Esophagus muscularis mucosa (tissue), 4 donors: Measurements from ENCODE around the genes VOPP1, PHKG1 and ZNF679.

DNA sequence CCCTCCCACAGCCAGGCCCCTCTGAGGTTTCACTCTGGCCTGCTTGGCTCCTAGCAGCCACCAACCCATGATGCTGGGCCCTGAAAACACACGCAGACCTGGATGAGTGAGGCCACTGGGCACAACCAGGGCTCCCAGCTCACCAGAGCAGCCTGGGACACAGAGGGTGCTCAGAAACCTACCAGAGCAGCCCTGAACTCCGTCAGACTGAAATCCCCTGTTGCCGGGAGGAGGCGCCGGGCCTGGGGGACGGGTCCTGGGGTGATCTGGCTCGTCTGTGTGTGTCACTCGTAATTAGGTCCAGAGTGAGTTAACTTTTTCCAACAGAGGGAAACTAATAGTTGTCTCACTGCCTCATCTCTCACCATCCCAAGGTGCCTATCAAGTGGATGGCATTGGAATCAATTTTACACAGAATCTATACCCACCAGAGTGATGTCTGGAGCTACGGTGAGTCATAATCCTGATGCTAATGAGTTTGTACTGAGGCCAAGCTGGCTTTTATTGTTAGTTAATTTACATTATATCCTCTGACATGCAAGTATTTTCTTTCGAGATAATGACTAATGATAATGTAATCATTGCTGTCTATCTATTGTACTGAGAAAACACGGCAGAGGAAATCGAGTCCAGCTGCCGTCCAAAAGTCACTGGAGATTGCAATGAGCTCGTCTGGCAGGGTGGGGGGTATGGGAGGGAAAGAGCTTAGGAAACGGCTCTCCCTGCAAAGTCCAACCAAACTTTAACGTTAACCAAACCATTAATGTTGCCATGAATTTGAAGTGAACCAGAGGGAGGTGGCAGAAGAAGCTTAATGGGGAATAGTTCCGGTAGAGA lies 172.5 kb upstream of the LANCL2 start:
- PRO-cap: no peak
- RAMPAGE, long total RNA, 4 experiments: no peak in any of the 4 experiments

DNA sequence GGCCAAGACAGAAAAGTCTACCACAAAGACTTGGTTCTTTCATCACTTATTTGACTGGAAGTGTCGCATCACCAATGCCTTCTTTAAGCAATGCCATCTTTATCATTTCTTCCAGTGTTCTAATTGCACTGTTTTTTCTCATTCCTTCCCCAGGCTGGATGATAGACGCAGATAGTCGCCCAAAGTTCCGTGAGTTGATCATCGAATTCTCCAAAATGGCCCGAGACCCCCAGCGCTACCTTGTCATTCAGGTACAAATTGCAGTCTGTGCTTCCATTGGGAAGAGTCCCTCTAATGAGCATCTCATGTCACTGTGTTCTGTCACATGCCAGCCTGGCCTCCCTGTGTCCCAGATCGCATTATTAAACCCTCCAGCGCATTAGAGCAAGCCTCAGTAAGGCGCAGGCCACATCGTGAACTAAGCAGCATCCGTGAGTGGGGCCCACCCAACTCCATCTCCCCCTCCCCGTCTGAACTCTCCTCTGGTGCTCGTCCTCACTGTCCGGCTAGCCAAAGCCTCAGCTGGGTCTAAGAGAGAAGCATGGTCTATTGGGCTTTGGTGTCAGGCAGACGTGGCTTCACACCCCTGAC lies 164.9 kb upstream of the LANCL2 start:
- PRO-cap: no peak
- RAMPAGE, long total RNA, 4 experiments: no peak in any of the 4 experiments

- PRO-cap: no peak
- RAMPAGE, long total RNA, 4 experiments: no peak in any of the 4 experiments
Measured at GRCh38 chr7:55207767-55208564, 157.2 kb upstream of the LANCL2 start.

DNA sequence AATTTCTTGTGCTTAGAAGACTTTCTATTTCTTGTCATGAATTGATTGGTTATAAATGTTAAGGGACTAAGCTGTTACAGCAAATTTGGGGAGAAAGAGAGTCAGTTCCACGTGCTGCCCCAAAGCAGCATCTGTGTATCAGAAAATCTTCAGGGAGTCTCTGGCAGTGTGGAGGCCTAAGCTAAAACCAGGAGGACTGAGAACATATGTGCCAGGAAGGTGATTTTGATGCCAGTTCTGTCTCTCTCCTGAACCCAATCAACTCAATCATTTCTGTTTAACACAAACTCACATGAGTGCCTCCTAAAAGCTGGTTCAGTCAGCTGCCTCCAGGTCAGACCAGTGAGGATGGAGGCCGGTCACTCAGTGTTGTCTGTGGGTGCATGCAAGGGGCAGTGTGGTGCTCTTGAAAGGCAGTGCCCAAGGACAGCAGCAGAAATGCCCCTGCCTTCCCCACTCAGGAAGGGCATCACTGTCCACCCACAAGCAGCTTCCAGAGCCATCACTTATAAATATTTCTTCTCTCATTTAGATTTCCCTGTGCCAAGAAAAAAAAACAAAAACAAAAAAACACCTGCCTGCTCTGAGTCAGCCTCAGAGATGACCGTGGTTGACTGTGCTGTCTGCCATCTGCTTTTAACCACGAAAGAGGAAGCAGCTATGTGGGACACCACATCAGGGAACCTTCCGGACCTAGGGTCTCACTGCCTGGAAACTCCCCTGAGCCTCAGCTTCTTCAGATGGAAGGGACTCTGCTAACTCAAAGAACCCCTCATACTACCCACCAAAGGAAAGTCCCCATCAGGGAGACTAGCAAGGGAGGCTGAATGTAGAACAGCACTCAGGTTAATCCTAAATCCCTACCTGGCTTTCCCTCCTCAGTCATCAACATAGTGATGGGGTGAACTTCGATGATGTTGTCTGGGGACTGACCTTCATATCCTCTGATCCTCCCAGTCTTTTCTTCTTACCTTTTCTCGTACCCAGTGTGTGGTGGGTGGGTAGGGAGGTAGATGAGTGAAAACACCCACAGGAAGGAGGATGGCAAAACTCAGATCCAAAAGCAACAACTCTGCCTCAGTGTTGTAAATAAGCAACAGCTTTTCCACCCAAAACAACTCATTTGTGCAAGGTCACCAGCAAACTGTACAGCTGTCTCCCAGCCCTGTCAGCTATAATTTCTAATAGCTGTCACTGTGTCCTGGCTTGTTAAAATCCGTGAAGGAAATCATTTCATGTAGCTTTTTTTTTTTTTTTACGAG lies 39.0 kb downstream of the VOPP1 start:
- PRO-cap: no peak
- RAMPAGE, long total RNA, 4 experiments: no peak in any of the 4 experiments

DNA sequence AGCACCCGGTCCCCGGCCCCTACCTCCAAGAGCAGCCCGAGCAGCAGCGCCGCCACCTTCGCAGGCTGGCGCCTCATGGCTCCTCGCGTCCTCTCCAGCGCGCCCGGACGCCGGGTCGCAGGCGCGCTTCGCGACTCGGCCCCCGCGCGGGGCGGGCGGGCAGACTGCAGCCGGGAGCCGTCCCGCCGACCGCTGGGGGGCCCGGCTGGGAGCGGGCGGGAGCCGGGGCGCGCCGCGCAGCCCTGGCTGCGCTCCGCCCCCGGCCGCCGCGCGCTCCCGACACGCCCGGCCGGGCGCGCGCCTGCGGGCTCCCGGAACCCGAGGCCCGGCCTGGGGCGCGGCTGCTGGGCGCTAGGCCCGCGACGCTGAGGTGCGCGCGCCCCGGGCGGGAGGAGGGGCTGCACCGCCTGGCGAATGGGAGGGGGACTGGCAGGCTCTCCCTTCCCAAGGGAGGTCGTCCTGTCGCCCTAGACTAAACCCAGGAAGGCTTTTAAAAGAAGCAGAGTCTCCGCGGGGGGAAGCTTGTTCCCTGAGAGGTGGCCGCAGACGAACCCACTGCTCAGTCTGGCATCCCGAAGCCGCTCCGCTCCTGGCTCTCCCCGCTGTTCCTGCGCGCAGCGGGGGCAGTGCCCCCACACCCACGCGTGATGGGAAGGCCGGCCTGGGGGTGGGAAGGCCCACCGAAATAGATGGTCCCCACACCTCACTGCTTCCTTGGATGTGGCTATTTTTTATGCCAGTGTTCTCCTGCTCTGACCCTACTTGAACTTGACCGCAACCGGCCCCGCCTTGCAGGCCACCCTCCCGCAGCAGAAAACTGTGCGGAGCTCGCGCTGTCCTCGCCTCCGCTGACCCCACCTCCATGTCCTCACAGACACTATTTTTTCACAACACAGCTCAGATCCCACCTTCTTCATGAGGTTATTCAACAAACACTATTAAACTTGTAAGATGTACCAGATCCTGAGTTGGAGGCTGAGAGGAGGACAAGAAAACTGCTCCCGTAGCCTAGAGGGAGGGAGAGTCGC lies at the start of gene VOPP1:
TSS of gene VOPP1 (minus strand) at position 255 of the 1,028 bp plus-strand sequence.
- PRO-cap: bidirectional peak, plus-strand start at position 321 of the sequence, minus-strand start at position 283 of the sequence
- RAMPAGE, long total RNA, 4 experiments: start-site peak on the minus strand in 1 of 4 experiments, centred at position 240 of the sequence, 16 reads per replicate

DNA sequence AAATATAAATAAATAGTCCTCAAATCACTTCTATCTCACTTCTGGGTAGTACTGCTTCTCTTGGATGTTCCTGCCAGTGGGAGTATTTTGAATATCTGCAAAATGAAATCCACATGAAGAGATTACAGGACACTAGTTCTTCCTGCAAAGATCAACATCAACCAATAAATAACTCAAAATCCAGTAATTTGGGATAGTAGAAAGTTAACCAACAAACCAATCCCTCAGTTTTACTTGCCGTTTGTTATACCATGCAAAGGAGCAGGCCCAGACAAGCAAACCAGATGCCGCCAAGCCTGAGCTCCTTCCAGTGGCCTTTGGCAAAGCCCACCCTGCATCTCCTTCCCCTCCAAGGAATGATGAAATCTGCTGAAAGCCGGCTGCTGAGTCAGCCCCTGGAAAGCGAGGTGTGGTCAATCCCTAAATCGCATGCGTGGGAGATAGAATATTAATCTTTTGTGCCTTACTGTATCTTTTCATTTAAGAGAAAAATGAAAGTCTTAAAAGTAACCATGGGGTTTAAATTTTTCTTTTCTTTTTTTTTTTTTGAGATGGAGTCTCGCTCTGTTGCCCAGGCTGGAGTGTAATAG lies 135.7 kb upstream of the VOPP1 start:
- PRO-cap: no peak
- RAMPAGE, long total RNA, 4 experiments: no peak in any of the 4 experiments

DNA sequence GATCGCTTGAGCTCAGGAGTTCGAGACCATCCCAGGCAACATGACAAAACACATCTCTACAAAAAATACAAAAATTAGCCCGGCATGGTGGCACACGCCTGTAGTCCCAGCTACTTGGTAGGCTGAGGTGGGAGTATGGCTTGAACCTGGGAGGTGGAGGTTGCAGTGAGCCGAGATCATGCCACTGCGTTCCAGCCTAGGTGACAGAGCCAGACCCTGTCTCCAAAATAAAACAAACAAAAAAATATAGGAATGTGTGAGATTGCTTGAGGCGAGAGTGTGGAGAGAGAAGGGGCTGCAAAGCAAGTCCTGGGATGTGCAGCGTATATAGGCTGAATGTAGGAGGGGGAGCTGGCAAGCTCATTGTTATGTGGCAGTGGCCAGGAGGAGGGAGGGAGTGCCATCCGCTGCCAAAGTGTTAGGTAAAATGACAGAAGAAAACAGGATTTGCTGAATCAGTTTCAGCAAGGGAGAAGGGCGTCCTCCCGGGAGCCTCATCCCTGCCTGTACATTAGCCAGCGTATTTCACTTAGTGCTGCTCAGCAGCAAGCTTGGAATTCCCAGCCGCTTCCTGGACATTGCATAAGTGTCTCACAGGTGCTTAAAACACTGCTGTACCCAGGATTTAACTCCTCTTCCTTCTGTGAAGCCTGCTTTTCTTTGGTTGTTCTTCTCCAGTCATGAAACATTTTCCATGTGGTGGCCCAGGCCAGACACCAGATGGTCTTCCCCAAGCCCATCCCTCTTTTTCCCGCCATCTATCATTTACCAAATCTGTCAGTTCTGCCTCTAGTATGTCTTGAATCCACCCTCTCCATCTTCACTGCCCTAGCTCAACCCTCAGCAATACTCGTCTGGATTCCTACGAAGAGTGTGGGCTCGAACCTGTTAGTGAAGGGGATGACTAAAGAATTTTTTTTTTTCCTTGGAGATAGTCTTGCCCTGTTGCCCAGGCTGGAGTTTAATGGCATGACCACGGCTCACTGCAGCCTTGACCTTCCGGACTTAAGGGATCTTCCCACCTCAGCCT lies 2.5 kb downstream of the NIPSNAP2 start:
- PRO-cap: unidirectional peak, minus-strand start at position 508 of the sequence
- RAMPAGE, long total RNA, 4 experiments: no peak in any of the 4 experiments

DNA sequence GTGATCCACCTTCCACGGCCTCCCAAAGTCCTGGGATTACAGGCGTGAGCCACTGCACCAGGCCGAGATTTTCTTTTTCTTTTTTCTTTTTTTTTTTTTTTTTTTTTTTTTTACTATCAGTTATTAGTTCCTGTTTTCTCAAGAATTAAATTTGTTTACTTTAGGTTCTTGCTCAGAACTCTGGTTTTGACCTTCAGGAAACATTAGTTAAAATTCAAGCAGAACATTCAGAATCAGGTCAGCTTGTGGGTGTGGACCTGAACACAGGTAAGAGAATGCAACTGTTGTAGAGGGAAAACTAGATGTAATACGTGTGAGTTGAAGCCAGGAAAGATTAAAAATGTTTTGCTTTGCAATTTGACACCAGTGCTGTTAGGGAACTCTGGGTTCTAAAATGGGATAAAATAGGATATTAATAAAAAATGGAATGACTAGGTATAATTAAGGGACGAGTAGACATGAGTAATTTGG lies 2.5 kb upstream of the SUMF2 start:
- PRO-cap: no peak
- RAMPAGE, long total RNA, 4 experiments: no peak in any of the 4 experiments

GRCh38 chr7:56063027-56063632 lies 956 bp upstream of the SUMF2 start:
- PRO-cap: no peak
- RAMPAGE, long total RNA, 4 experiments: no peak in any of the 4 experiments

- PRO-cap: no peak
- RAMPAGE, long total RNA, 4 experiments: no peak in any of the 4 experiments
Measured at GRCh38 chr7:56072988-56073325, 8.9 kb downstream of the SUMF2 start.

- PRO-cap: bidirectional peak, plus-strand start at chr7:56093153, minus-strand start at chr7:56092948
- RAMPAGE, long total RNA, 4 experiments: no peak in any of the 4 experiments
Measured at GRCh38 chr7:56092481-56093580, at the start of gene PHKG1. Gene PHKG1 (minus strand): TSS chr7:56092952.

DNA sequence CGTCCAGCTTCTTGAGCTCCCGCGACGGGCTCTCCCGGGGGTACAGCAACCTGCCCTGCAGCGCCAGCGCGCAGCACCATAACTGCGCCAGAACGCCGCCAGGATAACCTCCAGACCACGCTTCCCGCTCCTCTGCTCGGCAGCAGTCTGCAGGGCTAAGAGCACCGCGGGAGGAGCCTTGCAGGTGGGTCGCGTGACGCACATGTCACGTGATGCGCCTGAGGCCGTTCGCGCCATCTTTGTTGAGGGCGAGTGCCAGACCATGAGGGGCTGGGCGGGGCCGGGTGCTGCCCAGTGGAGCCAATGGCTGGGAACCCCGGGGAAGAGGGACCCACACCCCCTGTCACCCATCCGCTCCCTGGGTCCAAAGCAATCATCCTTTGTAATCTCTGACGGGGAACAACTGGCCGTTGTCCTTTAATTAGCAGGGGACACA lies 71.3 kb upstream of the ZNF479 start:
- PRO-cap: no peak
- RAMPAGE, long total RNA, 4 experiments: no peak in any of the 4 experiments

DNA sequence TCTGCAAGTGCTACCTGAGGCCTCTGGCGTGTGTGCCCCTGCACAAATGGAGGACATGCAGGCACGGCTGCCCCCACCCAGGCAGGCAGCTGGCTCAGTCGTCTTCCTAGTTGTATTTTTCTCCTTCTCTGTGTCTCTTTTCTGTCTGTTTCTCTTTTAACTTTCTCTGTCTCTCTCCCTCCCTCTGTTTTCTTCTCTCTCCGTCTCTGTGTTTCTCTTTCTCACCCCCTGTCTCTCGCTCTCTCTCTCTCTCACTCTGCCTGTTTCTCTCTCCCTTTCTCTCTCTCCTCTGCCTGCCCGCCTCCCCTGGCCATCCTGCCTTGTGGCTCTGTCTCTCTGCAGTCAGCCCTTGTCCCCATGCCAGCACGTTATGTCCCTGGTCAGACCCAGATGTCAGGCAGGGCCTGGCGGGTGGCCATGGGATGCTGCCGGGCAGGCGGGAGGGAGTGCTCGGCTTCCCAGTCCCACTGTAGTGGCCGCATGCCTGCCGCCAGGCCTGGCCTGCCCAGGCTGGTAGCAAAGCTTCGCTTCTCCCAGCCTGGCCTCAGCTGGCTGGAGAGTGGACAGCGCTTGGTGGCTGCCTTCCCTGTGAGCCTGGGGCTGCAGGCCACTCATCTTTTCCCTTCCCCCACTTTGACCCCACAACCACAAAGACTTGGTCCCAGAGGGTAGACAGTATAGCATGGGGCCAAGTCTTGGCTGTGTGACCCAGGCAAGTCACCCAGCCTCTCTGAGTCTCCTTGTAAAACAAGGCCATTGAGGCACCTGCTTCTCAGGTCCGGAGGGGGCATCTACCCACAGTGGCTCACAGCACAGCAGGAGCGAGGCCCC lies 121.5 kb upstream of the ZNF716 start:
- PRO-cap: no peak
- RAMPAGE, long total RNA, 4 experiments: no peak in any of the 4 experiments

- PRO-cap: no peak
- RAMPAGE, long total RNA, 4 experiments: no peak in any of the 4 experiments
Measured at GRCh38 chr7:63480161-63480592, 518.5 kb upstream of the ZNF722 start.

GRCh38 chr7:64228176-64228539 lies at the start of gene ZNF679:
Gene ZNF679 (plus strand): TSS chr7:64228474.
- PRO-cap: no peak
- RAMPAGE, long total RNA, 4 experiments: no peak in any of the 4 experiments

DNA sequence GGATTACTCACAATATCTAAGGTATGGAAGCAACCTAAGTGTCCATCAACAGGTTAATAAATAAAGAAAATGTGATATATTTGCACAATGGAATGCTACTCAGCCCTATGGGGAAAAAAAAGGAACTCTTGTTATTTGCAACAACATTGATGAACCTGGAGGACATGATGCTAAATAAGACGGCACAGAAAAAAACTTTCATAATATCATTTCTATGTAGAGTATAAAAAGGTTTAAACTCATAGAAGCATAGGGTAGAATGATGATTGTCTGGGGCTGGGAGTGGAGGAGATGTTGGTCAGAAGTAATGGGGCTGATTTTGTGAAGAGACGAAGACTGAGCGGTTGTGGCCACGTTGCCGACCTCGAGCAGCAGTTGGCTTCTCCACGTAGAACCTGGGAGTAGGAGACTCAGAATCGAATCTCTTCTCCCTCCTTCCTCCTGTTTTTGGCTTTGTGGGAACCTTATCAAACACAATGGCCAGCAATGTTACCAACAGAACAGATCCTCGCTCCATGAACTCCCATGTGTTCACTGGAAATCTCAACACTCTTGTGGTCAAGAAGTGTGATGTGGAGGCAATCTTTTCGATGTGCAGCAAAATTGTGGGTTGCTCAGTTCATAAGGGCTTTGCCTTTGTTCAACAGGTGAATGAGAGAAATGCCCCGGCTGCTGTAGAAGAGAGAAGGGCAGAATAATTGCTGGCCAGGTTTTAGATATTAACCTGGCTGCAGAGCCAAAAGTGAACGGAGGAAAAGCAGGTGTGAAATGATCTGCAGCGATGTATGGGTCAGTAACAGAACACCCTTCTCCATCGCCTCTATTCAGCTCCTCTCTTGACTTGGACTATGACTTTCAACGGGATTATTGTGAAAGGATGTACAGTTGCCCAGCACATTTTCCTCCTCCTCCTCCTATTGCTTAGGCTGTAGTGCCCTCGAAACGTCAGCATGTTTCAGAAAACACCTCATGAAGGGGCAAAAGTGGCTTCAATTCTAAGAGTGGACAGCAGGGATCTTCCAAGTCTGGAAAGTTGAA lies 62.2 kb downstream of the ZNF680 start:
- PRO-cap: unidirectional peak, plus-strand start at position 317 of the sequence
- RAMPAGE, long total RNA, 4 experiments: no peak in any of the 4 experiments

DNA sequence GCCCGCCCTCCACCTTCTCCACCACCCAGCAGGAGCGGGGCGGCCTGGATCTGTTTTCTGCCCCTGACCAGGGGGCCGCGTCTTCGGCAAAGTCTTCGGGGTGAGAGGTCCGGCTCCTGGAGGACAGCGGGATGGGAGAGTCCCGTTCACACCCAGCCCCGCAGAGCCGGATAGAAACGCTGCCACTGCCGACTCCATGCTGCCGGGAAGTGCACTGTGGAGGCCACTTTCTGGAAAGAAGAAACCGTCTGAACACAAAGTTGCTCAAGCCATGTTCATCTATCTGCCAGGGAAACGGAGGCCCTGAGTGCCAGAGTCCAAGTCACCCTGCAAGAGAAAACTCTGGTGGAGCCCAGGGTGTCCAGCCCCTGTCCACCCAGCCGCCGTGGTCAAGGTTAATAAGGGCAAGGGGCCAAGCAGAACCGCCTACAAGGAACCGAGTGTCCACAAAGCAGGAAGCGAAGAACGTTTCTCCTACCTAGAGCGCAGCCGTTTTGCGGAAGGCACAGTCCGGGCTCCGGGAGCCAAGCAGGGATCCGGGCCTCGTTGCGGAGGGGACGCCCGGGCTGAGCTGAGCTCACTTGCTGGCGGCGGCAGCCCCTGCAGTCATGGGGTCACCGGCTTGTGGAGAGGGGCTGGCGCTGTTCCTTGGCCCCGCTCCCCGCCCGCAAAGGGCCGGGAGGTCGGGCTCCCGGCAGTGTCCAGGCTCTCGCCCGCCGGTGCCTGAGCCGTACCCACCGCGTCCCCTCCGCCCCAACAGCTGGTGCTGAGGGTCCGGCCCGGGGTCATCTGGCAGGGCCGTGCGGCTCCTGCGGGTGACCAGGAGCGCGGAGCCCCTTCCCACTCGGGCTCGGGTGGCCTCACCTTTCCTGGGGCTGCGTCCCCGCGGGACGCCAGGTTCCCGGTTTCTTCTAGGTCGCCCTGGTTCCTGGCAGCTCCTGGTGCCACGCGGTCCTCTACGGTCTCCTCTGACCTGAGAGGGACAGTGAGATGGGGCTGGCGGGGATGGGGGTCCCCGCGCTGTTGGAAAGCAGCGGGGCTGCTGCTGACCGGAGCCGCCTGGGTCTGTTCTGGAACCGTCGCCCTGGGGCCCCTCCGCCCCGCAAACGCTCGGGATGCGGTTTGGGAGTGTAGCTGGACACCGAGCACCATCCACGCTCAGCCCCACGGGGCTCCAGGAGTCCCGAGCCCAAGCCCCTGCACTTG lies 14.1 kb upstream of the ZNF273 start:
- PRO-cap: bidirectional peak, plus-strand start at position 506 of the sequence, minus-strand start at position 213 of the sequence
- RAMPAGE, long total RNA, 4 experiments: no peak in any of the 4 experiments

- PRO-cap: no peak
- RAMPAGE, long total RNA, 4 experiments: no peak in any of the 4 experiments
Measured at GRCh38 chr7:65723383-65723921, 149.4 kb upstream of the VKORC1L1 start.

DNA sequence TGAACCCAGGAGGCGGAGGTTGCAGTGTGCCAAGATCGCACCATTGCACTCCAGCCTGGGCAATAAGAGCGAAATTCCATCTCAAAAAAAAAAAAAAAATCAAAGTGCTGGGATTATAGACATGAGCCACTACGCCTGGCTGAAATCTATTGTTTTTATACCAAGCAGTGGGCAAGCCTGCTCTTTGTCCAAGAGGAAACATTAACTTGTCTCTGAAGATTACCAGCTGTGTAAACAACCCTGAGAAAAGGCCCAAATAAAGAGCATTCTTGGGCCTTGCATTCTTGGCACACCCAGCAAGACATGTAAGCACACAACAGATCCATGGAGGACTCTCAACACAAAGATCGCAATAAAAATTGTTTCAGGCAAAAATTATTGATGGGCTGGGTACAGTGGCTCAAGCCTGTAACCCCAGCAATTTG lies 127.3 kb upstream of the VKORC1L1 start:
- PRO-cap: no peak
- RAMPAGE, long total RNA, 4 experiments: no peak in any of the 4 experiments

- PRO-cap: no peak
- RAMPAGE, long total RNA, 4 experiments: no peak in any of the 4 experiments
Measured at GRCh38 chr7:66092648-66092960, 17.0 kb downstream of the ASL start.